PC-3 (cell line): ENCODE measurements around a stretch of chr20.

GRCh38 chr20:48659770-48660533, 167.8 kb downstream of the PREX1 start:
- RAMPAGE, long total RNA: no peak

DNA sequence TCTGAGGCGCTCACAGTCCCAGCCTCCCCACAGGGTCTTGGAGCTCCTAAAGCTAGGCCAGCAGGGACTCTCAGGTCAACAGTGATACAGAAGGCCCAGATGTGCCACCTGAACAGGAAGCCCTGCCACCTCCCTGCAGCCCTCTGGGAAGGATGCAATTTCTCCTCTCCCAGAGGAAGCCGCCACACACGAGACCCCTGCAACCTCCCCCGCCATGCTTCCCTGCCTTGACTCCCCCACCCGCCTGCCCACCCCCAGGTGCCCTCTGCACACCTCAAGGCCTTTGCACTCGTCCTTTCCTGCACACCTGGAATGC, 158.9 kb downstream of the PREX1 start:
- RAMPAGE, long total RNA: no peak

GRCh38 chr20:48697541-48698331, 130.1 kb downstream of the PREX1 start:
- RAMPAGE, long total RNA: no peak

GRCh38 chr20:48768920-48770017, 58.5 kb downstream of the PREX1 start:
- RAMPAGE, long total RNA: no peak

GRCh38 chr20:48782639-48783489, 44.9 kb downstream of the PREX1 start:
- RAMPAGE, long total RNA: no peak

GRCh38 chr20:48822734-48823466, 4.9 kb downstream of the PREX1 start:
- RAMPAGE, long total RNA: no peak

GRCh38 chr20:48864740-48865104, 36.9 kb upstream of the PREX1 start:
- RAMPAGE, long total RNA: no peak

DNA sequence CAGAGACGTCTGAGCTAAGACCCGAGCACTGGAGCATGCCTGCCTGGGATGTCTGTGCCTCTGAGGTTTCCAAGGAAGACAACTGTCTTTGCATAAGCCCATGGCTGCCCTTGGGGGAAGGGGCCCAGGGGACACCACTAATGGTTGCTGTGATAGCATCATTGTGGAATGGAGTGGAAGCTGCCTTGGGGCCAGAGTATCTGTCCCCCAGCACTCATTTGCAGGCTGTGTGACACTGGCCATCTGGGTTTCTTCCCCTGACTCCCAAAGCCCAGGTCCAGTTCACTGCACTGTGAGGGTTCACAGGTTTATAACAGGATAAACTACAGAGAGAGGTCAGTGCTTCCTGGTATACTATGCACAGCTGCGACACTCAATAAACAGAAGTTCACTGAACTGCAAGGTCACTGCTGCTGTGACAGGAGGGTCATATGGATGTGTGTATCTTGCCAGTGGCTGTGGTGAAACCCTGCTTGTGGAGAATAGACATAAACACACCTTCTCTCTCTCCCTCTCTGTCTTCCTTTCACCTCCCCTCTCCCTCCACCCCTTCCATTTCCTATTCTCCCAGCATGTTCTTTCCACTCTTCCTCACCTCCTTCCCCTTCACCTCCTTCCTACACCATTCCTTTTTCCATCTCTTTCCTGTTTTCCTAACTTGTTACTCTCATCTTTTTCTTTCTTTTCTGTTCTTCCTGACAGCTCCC, 1.3 kb upstream of the ARFGEF2 start:
- RAMPAGE, long total RNA: no peak

- RAMPAGE, long total RNA: no peak
Measured at GRCh38 chr20:48922863-48923829, 1.6 kb downstream of the ARFGEF2 start.

DNA sequence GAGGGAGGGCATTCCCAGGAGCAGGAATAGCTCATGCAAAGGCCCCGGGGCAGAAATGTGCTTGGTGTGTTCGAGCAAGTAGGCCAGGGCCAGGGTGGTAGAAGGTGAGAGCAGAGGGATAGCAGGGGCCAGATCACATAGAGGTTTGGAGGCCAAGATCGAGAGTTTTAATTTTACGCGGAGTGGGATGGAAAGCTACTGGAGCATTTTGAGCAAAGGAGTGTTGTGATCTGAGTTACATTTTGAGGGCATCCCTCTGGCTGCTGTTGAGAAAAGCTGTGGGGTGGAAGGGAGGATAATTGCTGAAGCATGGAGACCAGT, 10.1 kb downstream of the ARFGEF2 start:
- RAMPAGE, long total RNA: no peak

GRCh38 chr20:48984348-48985015, 61.6 kb upstream of the CSE1L start:
- RAMPAGE, long total RNA: no peak

DNA sequence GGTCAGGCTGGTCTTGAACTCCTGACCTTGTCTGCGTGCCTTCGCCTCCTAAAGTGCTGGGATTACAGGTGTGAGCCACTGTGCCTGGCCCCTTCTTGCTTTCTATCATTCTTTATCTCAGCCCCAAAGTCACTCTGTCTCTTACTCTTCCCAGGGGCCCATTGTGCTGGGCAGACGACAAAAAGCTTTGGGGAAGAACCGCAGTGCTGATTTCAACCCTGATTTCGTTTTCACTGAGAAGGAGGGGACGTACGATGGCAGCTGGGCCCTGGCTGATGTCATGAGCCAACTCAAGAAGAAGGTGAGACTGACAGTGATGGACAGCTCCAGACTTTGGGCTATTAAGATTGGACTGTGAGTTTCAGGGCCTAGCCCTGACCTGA, 2.1 kb downstream of the DDX27 start:
- RAMPAGE, long total RNA: no peak

GRCh38 chr20:49284143-49284381, 6.2 kb upstream of the ZNFX1 start:
- RAMPAGE, long total RNA: no peak

DNA sequence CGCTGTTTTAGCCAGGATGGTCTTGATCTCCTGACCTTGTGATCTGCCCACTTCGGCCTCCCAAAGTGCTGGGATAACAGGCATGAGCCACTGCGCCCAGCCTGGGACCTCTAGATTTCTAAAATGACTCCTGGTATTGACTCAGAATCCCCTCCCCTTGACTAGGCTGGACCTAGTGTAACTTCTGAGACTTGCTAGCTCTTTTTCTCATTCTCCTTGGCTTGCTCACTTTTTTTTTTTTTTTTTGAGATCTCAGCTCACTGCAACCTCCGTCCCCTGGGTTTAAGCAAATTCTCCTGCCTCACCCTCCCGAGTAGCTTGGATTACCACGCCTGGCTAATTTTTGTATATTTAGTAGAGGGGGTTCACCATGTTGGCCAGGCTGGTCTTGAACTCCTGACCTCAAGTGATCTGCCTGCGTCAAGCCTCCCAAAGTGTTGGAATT, 12.1 kb upstream of the ZNFX1 start:
- RAMPAGE, long total RNA: no peak

DNA sequence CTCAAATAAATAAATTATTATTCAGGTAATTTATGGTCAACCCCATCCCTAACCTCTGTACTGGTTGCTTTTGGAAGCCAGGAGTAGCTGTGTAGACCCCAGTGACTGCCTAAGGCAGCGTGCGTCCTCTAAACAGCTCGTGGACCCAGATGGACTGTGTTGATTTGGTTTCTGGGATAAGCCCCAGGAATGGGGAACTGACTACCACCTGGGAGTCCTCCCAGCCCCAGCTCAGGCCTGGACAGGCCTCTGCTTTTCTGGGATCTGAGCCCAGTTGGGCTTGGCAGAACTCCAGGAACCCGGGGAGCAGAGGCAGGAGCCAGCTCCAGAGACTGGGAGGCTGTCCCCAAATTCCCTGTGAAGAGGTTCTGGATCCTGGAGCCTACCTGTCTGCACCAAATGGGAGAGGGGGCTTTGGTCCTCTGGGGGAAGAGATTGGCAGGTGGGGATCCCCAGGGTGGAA, 100.9 kb downstream of the KCNB1 start:
- RAMPAGE, long total RNA: no peak

GRCh38 chr20:49418614-49419091, 63.8 kb downstream of the KCNB1 start:
- RAMPAGE, long total RNA: no peak

DNA sequence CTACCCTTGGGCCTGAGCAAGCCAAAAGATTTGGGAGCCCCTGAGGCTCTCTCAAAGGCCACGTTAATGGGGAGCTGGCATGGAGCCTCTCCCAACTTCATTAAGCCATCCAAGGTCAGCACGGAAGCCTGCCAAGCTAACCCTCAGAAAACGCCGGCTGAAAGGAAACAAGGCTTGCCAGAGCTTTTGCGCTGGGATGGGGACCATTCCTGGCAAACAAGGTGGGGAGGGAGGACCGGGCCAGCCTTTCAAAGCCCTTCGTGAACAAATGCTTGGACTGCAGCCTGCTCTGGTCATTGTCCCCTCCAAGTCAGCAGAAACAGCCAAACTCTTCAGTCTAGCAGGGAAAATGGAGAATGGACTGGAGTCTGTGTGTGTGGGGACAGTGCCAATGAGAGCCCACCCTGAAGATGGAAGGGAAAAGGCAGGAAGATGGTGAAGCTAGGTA, 30.2 kb downstream of the KCNB1 start:
- RAMPAGE, long total RNA: no peak

DNA sequence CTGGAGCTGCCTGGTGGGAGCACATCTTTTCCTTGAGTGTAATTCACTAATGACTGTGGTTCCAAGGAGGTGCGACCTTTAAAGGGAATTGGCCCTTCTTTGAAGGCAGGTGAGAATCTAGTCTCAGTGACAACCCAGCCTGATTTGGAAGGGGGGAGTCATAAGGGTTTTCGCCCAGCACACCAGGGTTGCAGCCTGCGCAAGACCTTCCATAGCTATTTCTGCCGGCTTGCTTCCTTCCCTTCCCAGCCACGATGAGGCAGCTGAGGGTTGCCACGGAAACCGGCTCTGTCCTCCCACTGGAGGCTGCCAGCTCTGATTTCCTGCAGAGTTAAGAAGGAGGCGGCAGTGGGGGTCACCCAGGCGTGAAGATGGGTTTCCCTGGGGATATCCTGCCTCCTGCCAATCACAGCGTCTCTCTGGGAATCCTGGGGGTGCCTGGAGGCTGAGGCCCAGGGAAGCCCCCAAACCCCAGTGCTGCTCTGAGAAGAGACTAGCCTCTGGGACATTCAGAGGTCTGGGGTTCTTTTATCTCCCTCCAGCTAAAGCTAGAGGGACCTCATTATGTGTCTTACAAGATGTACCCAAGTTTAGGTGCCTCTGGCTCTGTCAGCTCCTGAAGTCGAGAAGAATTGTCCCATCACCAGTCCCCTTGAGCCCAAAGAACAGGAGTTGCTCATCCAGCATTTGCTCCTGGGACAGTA, 23.1 kb upstream of the KCNB1 start:
- RAMPAGE, long total RNA: no peak

DNA sequence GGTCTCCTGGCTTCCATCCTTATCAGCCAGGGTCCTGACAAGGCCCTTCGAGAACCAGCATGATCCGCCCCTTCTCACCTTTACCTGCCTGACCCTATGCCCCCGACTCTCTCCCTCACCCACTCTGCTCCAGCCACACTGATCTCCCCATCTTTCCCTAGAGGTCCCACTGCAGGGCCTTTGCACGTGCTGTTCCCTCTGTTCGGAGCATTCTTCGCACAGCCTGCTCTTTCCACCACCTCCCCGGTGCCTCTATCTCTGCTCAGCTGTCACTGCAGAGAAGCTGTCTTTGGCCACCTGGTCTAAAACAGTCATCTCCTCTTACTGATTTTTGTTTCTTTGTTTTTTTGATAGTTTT, 1.5 kb upstream of the PTGIS start:
- RAMPAGE, long total RNA: no peak

DNA sequence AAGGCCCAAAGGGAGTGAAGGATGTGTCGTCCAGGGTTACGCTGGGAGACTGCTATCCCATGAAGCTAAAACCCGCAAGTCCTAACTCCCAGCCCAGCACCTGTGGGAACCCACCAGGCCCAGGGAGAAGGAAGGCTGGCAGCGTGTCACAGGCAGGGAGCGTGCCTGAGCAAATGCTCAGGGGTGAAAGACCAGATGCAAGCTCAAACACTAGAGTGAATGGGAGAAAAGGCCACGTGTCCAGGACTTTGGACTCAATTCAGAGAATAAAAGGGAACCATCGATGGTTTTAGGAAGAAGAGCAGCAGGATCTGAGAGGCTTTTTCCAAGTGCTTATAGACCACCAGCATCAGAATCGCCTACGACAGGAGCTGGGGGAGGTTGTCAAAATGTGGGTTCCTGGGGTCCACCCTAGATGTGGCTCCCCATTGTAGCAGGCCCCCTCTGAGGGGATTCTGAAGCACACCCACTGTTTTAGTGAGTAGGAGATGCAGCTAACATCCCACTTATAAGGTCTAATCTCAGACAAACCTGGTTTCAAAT, 16.1 kb upstream of the PTGIS start:
- RAMPAGE, long total RNA: no peak